Testis (tissue), 5 donors: ENCODE data around the gene ABRACL.

- PRO-cap, 3 experiments = no peak in any of the 3 experiments
- RAMPAGE, long total RNA, 2 experiments = no peak in any of the 2 experiments
- RRBS = no CpG with 5 or more reads among the region's 2 CpGs
Observed at GRCh38 chr6:138498536-138498994, 729 bp downstream of the NHSL1 start.

GRCh38 chr6:138545329-138546147 is 46.2 kb upstream of the NHSL1 start:
- PRO-cap, 3 experiments = no peak in any of the 3 experiments
- RAMPAGE, long total RNA, 2 experiments = start-site peak on the minus strand in 1 of 2 experiments, at chr6:138545367-138546205 at its widest, 8 reads per replicate
- RRBS = no CpG with 5 or more reads among the region's 9 CpGs

- PRO-cap, 3 experiments = peak in 2 of 3 experiments; most common minus-strand start chr6:138593313 (in 2)
- RAMPAGE, long total RNA, 2 experiments = no peak in any of the 2 experiments
- RRBS = no CpG with 5 or more reads among the region's 12 CpGs
Observed at GRCh38 chr6:138592802-138593760, 93.8 kb upstream of the NHSL1 start.

DNA sequence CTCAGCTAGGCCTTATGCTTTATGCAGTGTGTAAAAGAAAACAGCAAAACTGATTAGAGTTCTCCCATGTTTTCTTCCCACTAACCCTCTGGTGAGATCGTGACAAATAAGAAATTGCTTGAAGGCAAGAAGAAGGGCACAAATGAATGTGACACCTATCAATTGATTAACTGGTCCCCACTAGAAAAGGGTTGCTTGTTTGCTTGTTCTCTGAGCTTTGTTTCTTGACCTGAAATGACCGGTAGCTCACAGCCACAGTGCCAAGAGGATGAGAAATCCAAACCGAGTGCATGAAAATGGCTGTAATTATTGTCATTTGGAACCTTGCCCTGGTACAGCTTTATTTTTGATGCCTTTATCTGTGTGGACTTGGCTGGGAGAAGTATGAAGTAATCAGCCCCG is 48.1 kb downstream of the ECT2L start:
- PRO-cap, 3 experiments = no peak in any of the 3 experiments
- RAMPAGE, long total RNA, 2 experiments = no peak in any of the 2 experiments
- RRBS = no CpG with 5 or more reads among the region's 4 CpGs

DNA sequence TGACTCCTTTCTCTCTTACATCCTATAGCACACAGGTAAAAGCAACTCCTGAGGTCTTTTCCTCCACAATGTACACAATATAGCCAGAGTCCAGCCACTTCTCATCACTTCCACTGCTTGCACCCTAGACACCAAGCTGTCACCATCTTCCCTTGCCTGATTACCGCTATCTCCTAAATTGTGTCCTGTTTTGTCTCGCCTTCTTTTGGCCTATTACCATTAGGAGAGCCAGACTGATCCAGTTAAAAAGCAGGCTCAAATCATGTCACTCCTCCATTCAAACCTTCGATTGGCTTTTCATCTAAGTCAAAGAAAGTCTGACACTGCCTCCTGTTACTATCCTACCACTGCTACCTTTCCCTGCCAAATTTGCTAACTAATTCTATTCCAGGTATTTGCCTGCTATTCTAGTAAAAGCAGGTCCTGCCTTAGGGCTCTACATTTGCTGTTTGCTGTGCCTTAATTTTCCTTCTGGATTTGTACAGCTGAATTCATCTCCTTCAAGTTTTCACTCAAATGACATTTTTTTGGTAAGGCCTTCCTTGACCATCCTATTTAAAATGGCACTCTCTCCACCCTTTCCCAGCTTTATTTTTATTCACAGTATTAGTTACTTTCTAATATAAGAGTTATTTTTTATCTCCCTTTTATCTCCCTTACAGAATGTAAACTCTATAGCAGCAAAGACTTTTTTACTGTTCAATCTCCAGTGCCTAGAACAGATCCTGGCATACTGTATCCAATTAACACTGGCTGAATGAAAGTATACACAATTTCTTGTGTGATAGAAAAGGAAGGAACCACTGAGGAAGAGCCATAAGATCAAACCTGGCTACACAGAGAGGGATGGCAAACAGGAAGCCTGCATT is 68.6 kb downstream of the REPS1 start:
- PRO-cap, 3 experiments = no peak in any of the 3 experiments
- RAMPAGE, long total RNA, 2 experiments = no peak in any of the 2 experiments
- RRBS = no CpG with 5 or more reads among the region's 3 CpGs

DNA sequence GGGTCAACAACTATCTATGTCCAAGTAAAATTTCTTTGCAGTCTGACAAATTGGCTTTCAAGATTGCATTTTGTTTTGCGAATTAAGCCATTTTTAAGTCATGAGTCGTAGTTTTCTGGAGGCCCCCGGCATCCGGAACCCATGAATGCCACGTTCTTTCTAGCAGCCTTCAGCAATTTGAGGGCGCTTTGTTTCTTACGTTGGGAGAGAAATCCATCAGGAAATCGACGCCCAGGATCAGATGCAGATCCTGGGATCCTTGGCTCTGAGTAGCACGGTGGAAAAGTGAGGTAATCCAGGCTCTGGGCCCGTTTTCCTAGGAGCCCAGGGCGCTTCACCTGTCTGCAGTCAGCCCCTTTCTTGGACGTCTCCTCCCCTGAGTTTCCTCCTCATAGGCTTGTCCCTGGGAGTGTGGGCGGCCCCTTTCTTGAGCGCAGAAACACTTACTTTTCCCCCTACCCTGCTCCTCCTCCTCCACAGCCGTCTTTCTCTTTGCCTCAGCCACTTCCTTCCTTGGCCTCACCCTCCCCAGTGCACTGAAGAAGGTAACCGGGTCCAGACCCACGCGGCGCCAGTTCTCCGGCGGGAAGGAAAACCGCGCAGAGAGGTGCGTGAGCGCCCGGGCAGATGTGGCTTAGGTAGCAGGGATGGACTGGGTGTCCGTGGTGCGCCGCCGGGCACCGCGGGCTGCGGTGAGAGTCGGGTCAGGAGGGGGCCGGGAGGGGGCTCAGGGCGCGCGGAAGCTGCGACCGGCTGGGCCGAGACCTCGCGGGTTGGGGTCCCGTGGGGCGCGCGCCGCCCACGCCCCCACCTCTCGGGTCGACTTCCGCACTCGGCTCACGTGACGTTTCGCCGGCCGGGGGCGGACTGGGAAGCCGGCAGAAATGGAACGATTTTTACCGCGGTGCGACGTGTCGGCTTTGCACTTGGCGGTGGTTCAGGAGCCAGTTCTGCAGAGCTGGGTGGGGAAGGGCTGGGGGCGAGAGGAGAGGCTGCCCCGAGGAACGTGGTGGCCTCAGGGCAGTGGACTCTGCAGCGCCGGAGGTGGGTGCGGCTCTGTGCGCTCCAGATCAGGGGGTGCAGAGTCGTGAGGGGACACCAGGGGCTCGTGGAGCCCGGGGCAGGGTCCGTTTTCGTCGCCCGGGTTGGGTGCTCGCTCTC is at the start of gene ABRACL:
ABRACL (plus strand) TSS at position 477 of the 1,161 bp plus-strand sequence.
- PRO-cap, 3 experiments = peak in 3 of 3 experiments; most common plus-strand start position 881 of the sequence (in 3); most common minus-strand start position 366 of the sequence (in 3)
- RAMPAGE, long total RNA, 2 experiments = start-site peak on the plus strand in 2 of 2 experiments, centred at positions 228 to 506 of the sequence, 74 to 1,806 reads per replicate; start-site peak on the minus strand in 1 of 2 experiments, centred at position 744 of the sequence, 15 reads per replicate
- RRBS = under 1% methylated on average over 34 of the region's 83 CpGs

DNA sequence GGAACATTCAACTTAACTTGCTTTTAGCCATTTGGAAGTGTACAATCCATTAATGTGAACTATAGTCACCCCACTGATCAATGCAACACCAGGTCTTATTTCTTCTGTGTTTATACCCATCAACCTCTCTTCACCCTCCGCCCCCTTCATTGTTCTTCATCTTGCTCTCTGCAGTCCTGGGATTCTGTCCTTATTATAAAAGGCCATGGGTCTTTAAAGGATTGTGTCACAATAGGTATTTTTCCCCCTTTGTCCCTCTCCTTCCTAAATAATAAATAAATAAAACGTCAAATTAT is 1.7 kb downstream of the ABRACL start:
- PRO-cap, 3 experiments = no peak in any of the 3 experiments
- RAMPAGE, long total RNA, 2 experiments = no peak in any of the 2 experiments
- RRBS = no CpG with 5 or more reads among the region's 2 CpGs

DNA sequence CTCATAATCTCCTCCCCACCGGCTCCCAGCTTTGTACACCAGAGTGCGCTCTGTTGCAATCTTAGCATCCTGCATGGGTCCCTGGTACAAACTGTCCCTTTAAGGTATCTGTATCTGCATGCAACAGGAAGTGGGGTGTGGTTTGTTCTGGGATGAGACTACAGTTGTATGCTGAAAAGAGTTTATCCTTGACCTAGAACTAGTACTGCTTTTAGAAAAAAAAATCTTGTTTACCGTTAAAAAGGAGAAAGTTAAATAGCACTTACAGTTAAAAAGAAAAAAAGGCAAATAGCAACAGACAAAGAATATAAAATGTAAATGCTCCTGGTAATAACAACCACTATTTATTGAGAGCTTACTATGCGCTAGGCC is 9.9 kb upstream of the HECA start:
- PRO-cap, 3 experiments = peak in 3 of 3 experiments; most common plus-strand start position 239 of the sequence (in 1); most common minus-strand start position 71 of the sequence (in 3)
- RAMPAGE, long total RNA, 2 experiments = no peak in any of the 2 experiments
- RRBS = no CpG with 5 or more reads among the region's 4 CpGs

GRCh38 chr6:139135555-139136501 is 948 bp downstream of the HECA start:
- PRO-cap, 3 experiments = peak in 2 of 3 experiments; most common plus-strand start chr6:139135760 (in 2); most common minus-strand start chr6:139135762 (in 2)
- RAMPAGE, long total RNA, 2 experiments = no peak in any of the 2 experiments
- RRBS = 1% methylated on average over 19 of the region's 82 CpGs

GRCh38 chr6:139166821-139167324 is 32.0 kb downstream of the HECA start:
- PRO-cap, 3 experiments = peak in 1 of 3 experiments; most common plus-strand start chr6:139166998 (in 1)
- RAMPAGE, long total RNA, 2 experiments = no peak in any of the 2 experiments
- RRBS = no CpG with 5 or more reads among the region's 25 CpGs

GRCh38 chr6:139238781-139239573 is 52.8 kb downstream of the TXLNB start:
- PRO-cap, 3 experiments = peak in 3 of 3 experiments; most common plus-strand start chr6:139239403 (in 2); most common minus-strand start chr6:139239299 (in 3)
- RAMPAGE, long total RNA, 2 experiments = start-site peak on the plus strand in 1 of 2 experiments, at chr6:139239198-139239230 at its widest, 20 reads per replicate
- RRBS = no CpG with 5 or more reads among the region's 14 CpGs

DNA sequence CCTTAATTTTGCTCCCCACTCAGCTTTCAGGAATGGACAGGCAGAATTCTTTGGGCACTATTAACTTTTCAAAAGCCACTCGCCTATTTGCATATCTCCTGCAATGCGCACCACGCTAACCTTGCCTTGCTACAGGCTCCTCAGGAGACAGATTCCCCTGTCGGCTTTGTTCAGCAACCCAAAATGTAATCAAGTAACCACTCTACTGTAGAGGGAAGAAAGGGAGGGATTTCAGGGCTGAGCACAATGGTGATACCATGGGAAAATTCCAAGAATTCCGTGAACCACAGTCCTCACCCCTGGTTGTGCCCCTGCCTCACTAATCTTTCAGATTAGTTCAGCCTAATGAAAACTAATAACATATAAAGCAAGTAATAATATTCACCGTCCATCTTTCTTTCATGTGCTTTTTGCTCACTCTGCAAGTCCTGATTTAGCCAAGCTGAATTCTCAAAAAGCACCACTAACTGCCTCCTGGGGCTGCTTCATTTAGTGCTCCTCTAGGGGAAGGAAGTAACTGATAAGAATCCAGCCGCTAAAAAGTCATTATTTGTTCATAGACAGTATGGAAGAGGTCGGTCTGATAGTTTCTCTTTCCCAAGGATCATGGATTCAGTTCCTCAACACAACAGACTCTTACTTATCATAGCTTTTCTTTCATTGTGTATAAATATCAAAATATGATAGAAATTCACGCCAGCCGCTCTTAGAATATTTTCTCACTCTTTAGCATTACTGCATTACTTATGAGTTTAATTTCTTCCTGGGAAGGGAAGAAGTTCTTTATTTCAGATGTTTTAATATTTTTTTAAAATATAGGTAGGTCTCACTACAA is 6.5 kb downstream of the CITED2 start:
- PRO-cap, 3 experiments = no peak in any of the 3 experiments
- RAMPAGE, long total RNA, 2 experiments = no peak in any of the 2 experiments
- RRBS = no CpG with 5 or more reads among the region's 10 CpGs

DNA sequence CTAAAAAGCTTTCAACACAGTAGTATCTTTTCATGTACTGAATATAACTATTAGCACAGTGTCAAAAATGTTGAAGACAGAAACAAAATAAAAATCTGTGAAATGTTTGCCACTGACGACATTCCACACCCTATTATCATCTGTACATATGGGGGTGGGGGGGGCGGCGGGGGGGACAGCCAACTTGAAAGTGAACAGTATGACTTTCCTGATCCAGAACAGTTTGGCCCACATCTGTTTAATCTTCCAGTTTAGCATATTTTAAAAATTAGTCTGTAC is 2.2 kb downstream of the CITED2 start:
- PRO-cap, 3 experiments = no peak in any of the 3 experiments
- RAMPAGE, long total RNA, 2 experiments = no peak in any of the 2 experiments
- RRBS = no CpG with 5 or more reads among the region's 3 CpGs

GRCh38 chr6:139433593-139433921 is 59.1 kb upstream of the CITED2 start:
- PRO-cap, 3 experiments = no peak in any of the 3 experiments
- RAMPAGE, long total RNA, 2 experiments = no peak in any of the 2 experiments
- RRBS = no CpG with 5 or more reads among the region's 1 CpG

DNA sequence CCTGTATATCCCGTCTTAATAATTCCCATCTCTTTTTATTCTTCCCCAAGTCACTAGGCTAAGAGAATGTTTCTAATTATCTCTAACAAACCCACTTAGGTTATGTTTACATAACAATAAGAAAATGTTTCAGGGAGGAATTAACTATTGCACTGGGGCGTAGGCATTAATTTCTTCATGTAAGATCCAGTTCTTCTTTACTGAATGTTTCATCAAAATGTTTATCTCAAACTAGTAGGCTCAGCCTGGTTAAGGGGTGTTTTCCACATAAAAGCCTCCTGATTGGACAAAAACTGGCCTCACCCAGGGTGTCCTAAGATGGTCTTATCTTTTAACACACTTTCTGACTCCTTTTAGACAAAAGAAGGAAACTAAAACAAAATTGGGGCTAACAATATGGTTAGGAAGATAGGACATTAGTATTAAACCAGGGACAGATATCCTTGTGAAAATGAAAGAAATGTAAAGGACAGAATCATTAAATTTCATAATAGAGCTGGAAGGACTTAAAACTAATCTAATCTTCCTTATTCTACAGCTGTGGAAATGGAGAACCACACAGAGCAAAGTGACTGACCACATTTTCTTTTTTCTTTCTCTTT is 71.0 kb upstream of the CITED2 start:
- PRO-cap, 3 experiments = no peak in any of the 3 experiments
- RAMPAGE, long total RNA, 2 experiments = no peak in any of the 2 experiments
- RRBS = no CpG with 5 or more reads among the region's 2 CpGs

DNA sequence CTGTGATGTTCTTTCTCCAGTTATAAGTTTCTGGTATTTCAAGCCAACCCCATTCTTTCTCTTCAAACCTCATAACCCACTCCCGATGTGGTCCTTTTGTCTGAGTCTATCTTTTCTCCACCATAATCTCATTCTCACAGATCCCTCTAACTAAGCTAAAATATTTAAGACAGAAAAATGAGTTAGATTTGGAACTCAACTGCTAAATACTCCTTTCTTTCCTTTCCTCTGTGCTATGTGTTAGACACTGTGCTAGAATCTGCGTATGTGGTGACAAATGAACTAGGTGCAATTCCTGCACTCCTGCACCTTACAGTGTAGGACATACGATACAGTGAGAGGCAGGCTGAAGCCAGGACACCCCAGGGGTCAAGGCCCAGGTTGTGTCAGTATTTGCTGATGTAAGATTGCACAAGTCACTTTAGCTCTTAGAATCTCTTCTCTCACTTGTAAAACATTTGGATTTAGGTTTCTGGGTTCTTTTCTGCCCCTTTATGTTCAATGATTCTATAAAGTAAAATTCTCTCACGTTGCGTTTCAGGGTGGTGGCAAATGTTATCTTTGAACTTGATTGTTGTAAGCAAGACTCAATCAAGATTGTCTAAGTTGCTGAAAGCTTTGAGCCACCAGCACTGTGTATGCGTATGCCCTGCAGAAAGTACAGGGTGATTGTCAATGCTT is 105.8 kb upstream of the CITED2 start:
- PRO-cap, 3 experiments = no peak in any of the 3 experiments
- RAMPAGE, long total RNA, 2 experiments = no peak in any of the 2 experiments
- RRBS = no CpG with 5 or more reads among the region's 6 CpGs

GRCh38 chr6:139485730-139486161 is 111.3 kb upstream of the CITED2 start:
- PRO-cap, 3 experiments = no peak in any of the 3 experiments
- RAMPAGE, long total RNA, 2 experiments = no peak in any of the 2 experiments
- RRBS = no CpG with 5 or more reads among the region's 1 CpG

- PRO-cap, 3 experiments = no peak in any of the 3 experiments
- RAMPAGE, long total RNA, 2 experiments = no peak in any of the 2 experiments
- RRBS = no CpG with 5 or more reads among the region's 4 CpGs
Observed at GRCh38 chr6:140572275-140572666, 1197.8 kb upstream of the CITED2 start.

DNA sequence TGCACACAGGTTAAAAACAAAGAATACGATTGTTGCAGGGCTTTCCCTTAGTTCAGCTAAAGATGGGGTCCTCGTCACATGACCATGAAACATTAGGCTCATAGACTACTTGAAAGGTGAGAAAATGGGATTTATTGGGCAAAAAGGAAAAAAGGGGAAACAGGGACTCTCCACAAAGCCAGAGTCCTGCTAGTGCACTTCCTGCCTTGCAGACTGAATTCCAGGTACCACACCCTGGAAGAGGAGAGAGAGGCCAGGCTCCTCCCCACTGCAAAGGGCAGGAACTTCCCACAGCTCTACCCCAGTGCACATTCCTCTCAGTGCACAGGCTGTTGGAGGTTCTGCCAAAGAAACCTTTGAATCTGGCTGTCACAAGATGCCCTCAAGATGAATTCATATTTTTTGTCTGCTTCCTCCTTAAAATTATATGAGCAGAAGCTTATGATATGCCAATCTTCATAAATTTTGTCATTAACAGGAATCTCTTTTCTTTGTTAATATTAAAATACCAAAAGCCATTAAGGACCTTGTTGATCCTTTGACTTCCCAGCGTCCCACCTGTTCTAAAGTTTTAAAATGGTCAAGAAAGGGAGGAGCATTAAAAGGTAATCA is 920.4 kb upstream of the GJE1 start:
- PRO-cap, 3 experiments = no peak in any of the 3 experiments
- RAMPAGE, long total RNA, 2 experiments = no peak in any of the 2 experiments
- RRBS = no CpG with 5 or more reads among the region's 3 CpGs

DNA sequence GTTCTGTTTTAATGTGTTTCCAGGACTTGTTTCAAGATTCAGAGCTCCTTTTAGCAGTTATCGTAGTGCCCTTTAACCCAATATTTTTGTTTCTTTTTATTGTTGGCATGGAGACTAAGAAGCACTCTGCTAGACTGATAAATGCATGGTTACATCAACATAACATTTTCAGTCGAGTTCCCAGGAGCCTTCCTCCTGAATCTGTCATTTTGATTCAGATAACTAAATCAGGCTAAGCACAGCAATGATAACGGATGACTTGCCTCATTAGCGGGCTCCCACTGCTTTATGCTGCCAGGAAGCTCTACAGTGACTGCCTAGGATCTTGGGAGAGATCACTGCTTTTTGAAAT is 772.8 kb upstream of the GJE1 start:
- PRO-cap, 3 experiments = no peak in any of the 3 experiments
- RAMPAGE, long total RNA, 2 experiments = no peak in any of the 2 experiments
- RRBS = no CpG with 5 or more reads among the region's 4 CpGs